Mononuclear cell (primary cell): ENCODE results near the genes CRIP3 and ABCC10.

DNA sequence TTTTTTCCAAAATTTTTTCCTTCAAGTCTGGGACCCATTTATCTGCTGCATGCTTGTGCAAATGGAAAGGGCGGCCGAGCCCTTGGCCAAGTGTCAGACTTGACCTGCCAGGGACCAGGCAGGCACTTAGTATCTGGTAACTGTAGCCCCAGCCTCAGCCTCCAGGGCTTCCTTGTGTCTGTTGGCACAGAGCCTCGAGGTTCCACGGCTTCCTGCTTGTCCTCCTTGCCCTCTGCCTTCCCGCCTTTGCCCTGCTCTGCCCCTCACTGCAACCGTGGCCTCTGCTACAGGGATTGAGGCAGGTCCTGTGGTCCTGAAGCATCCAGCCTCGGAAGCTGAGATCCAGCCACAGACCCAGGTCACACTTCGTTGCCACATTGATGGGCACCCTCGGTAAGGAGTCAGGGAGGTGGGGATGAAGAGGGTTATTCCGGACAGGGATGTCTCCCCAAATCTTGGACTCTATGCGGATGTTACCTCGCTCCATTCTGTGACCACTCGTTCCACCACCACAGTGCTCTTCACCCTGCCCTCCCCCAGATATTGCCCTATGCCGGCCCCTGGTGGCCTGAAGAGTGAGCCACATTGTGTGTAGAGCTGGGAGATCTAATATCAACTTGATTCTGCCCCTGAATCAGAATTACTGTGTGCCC is 41.5 kb upstream of the SRF start:
- RRBS: no CpG with 5 or more reads among the region's 14 CpGs

- RRBS: no CpG with 5 or more reads among the region's 8 CpGs
These were observed 20.7 kb upstream of the SRF start for GRCh38 chr6:43150301-43150849.

DNA sequence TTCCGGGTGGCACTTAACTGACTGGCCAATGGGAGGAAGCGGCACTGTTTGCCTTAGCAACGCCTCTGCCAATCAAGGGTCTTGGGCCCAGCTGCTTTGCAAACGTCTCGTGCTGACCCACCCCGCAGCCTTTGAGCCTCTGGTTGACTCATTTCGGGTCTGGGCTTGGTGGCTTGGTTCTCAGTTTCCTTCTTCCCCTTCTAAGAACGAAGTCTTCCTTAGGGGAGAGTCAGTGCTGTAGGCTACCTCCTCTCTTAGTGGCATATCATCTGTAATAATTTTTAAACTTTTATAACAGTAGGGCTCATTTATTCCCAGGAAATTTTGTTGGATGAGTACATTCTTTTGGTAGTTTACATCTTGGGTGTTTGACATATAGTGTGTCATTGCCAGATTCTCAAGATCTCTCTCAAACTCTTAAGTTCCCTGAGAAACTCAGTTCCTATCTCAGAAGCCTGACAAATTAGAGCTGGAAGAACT is 3.7 kb downstream of the SRF start:
- RRBS: 5% methylated on average over 1 of the region's 8 CpGs

DNA sequence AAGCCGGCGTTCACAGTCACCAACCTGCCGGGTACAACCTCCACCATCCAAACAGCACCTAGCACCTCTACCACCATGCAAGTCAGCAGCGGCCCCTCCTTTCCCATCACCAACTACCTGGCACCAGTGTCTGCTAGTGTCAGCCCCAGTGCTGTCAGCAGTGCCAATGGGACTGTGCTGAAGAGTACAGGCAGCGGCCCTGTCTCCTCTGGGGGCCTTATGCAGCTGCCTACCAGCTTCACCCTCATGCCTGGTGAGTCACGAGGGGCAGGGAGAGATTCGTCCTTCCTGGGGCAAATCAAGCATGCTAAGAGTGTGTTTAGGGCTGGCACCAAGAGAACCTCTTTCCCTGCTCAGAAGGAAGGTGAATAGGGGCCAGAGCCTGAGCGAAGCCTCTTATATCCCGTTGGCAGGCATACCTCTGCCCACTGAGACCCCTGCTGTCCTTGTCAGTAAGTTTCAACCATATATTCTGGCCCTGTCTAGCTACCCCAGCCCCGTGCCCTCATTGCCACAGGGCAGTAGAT is 4.7 kb downstream of the SRF start:
- RRBS: no CpG with 5 or more reads among the region's 10 CpGs

DNA sequence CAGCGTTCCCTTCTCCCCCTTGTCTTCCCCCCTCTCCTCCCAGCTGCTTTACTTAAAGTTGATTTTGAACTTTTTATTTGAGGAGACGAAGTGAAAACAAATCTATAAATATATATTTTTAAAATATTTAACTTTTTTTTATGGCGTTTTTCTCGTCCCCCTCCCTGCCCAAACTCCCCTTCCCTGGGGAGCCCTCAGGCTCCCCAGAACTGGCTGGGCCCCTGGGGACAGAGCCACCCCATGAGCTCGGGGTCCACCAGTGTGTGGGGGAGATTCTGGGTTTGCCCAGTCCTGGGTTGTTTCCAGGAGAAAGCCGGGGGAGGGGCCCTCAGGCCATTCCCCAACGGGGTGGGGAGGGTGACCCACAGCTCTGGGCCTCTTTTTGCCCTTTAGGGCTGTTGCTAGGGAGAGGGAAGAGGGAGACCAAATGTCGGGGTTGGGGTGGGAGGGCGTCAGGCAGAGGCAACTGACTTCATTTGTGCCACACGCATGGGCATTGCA is 2.1 kb upstream of the CUL9 start:
- RRBS: no CpG with 5 or more reads among the region's 10 CpGs

- RRBS: no CpG with 5 or more reads among the region's 10 CpGs
These were observed 23.5 kb downstream of the DNPH1 start for GRCh38 chr6:43205830-43206199.

DNA sequence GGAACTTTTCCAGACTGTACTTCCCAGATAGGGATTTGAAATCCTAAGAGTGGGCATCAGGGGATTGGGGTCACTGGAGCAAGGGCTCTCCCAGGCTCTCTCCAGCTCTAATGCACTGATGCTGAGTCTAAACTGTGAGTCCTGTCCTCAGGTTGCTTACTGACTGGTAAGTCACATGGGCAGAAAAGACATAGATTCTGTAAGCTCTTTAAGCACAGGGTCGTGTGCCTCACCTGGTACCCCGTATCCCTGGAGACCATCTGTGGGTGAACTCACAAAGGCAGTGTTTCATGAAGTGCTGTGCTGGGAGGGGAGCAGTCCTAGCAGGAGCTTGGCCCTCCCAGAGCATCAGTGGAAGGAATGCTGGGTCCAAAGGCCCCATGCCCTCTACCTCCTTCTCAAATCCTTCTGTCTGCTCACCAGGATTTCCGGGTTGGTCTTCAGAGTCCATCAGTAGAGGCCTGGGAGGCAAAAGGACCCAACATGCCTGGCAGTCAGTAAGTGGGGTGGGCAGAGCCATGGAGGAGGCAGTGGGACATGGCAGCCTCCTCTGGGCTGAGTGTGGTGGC is 5.5 kb downstream of the DNPH1 start:
- RRBS: no CpG with 5 or more reads among the region's 3 CpGs

- RRBS: no CpG with 5 or more reads among the region's 6 CpGs
These were observed 7.1 kb upstream of the SLC22A7 start for GRCh38 chr6:43290913-43291480.

DNA sequence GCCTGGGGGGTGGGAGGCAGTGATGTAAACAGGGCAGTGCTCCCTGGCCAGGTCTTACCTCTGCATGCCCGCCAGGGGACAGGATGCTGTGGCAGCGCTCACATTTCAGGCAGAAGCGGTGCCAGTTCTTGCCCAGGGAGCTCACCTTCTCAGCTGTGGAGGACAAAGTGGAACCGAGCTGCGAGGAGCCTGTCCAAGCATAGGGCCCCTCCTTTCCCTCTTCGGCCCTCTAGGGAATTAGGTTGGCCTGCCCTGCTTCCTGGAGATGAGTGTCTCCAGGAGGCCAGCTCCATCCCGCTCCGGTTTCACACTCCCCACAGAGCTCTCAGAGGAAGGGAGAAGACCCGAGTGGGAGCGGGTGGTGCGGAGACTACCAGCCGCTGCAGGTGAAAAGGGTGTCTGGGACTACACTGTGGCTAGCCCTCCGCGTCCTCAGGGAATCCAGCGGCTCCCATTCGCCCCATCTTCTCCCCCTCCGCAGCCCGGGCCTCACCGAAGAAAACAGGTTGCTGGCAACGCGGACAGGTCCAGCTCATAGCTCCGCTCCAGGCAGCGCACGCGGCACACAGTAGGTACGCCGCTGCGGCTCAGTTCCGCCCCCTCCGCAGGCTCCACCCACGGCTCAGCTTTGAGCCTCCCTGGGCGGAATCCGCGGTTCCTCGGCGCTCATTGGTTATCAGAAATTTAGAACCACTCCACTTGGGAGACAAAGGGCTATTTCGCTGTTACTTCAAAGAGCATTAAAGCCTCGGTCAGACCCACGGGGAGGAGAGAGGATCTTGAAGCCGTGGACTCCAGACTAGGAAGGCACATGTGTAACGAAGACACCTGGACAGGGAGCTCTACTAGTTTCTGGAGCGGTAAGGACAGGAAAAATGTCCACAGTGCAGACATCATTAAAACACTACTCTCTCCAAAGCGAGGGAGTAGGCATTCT is at the start of gene CRIP3:
Gene CRIP3 (minus strand): TSS at position 570 of the 937 bp plus-strand sequence.
- RRBS: no CpG with 5 or more reads among the region's 43 CpGs

DNA sequence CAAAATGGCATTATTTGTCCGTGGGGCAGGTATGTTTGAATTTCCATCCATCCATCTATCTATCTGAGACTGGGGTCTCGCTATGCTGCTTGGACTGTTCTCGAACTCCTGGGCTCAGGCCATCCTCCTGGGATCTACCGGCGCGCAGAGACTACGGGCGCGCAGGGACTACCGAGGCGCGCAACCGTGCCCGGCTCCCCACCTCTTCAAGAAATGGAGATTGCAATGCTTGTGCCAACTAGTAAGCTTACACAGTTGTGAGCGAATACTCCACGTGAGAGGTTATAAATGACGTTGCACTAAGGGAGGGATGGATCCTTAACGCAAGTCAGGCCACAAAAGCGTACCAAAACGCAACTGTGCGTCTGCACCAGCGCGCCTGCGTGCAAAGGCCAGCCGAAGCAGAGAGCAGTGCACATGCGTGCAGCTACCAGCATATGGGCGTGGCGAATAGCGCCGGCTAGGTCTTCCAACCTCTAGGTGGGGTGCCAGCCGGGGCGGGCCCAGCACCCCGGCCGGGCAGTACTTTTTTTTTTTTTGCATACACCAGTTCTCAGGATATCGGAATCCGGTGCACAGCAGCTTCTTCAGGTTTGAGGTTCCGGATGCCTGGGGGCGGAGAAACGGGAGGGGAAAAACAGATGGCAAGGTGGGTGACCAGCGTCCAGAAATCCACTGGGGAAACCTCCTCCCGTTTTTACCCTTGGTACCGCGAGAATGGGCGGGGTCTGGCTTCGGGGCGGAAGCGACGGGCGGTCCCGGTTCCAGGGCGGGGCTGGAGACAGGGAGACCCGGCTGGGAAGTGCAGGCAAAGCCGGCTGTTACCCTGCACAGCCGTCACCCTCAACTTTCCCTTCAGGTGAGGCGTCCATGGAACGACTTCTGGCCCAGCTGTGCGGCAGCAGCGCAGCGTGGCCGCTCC is at the start of gene ABCC10:
Gene ABCC10 (plus strand): TSS at position 433 of the 922 bp plus-strand sequence.
- RRBS: 19% methylated on average over 16 of the region's 60 CpGs

DNA sequence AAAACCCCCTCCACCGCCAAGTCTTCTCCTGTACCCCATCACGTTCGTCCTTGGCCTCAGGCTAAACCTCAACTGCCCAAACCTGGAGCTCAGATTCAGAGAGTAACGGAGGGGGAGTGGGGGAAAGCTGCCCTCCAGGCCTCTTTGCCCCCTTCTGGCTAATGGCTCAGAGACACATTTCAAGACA is 784 bp upstream of the DLK2 start:
- RRBS: no CpG with 5 or more reads among the region's 4 CpGs

GRCh38 chr6:43499268-43499715 is 10.9 kb downstream of the LRRC73 start:
- RRBS: no CpG with 5 or more reads among the region's 4 CpGs

GRCh38 chr6:43668689-43669612 is 18.6 kb downstream of the MRPS18A start:
- RRBS: no CpG with 5 or more reads among the region's 12 CpGs

DNA sequence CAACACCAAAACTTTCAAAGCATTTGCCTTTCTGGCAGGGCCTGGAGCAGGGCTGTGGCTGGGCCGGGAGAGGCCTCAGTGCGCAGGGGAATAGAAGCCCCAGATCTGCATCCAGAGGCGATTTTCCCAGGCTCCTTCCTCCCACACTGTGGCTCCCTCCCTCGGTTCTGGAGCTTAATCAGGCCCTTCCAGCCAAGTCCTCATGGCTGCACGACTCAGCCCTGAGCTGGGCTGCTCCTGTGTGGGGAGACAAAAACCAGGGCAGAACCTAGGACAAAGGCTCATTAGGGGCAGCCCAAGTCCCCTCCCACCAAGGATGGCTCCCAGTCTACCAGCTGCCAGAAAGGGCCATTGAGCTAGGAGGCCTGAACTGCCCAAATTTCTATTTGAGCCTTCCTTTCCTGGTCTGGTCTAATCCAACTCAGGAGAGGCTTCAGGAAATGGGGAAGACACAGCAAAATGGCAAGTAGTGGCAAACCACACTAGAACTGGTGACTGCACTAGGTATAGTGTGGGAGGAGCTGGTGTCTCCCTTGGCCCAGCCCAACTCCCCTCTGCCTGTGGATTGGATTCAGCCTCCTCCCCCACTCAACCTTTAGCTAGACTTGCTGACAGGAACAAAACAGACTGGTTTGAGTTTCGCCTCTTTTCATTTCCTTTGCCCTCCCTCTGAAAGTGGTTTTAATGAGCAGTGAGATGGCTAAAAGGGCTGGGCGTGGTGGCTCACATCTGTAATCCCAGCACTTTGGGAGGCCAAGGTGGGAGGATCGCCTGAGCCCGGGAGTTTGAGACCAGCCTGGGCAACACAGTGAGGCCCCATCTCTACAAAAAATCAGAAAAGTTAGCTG is 17.8 kb downstream of the MRPS18A start:
- RRBS: no CpG with 5 or more reads among the region's 9 CpGs

DNA sequence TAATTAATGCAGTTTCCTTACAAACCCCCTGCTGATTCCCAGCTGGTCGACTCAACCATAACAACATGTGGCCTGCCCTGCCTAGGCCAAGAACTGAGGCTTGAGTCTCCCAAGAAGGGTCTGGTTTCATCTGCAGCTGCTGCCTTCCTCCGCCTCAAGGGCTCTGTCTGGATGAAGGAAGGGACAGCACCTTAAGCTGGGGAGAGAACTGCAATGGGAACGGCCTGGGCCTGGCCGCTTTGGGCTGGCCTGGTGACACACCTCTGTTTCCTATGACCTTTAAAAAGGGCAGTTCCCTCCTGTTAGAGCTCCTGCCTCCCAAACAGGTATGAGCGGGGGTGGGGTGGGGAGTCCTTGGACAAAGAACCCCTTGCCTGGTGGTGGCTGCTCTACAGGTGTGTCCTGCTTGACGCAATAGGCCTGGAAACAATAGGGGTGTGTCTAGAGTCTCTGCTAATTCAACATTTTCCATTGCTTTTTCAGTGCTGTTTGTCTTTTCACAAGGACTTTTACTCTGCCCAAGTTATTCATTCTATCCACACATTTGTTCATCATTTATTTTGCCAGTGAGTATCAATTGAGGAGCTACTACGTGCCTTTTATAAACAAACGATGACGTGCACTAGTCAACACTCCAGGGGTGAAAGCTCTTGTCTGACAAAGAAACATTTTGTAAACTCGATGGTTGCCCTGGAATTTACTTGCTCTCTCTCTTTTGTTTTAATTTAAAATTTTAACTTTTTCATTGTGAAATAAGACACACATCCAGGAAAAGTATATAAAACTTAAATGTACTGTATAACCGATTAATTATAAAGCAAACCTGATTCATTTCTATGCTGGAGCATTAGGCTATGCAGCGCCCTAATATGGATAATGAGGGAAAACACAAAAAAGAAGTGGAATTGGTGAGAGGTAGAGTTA is 8.2 kb upstream of the MRPS18A start:
- RRBS: no CpG with 5 or more reads among the region's 12 CpGs

GRCh38 chr6:43709817-43710178 is 22.2 kb upstream of the MRPS18A start:
- RRBS: no CpG with 5 or more reads among the region's 4 CpGs

DNA sequence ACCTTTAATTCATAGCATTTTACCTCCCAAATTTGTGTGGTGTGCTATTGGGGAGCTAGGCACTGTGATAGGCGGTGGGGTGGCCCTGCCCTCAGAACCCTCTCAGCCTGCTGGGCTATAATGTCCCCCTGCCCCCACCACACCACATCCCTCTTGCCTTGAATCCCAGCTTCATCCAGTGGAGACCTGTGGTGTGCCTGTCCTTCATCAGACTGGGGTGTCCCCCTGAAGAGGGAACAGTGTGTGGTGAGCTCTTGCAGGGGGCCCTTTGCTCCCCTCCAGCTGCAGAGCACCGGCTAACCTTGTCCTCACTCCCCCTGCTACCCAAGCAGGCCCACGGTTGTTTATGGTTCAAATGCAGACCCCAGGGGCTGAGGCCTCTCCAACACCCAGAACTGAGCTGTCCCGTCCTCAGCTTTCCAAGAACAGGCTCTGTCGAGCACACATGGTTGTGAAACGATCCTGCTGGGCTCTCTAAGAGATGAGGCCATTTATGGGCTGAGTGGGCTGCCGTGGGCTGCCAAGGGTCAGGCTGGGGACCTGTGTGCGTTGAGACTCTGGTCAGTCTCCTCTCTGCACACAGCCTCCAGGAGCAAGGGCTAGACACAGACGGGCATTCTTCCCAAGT is 26.9 kb upstream of the VEGFA start:
- RRBS: no CpG with 5 or more reads among the region's 9 CpGs

- RRBS: no CpG with 5 or more reads among the region's 11 CpGs
These were observed 13.1 kb downstream of the VEGFA start for GRCh38 chr6:43782831-43783698.

GRCh38 chr6:43922012-43922453 is 152.0 kb downstream of the VEGFA start:
- RRBS: no CpG with 5 or more reads among the region's 11 CpGs